Epidermal melanocyte (primary cell): ENCODE data around the genes FBXO24, PCOLCE and EPO.

DNA sequence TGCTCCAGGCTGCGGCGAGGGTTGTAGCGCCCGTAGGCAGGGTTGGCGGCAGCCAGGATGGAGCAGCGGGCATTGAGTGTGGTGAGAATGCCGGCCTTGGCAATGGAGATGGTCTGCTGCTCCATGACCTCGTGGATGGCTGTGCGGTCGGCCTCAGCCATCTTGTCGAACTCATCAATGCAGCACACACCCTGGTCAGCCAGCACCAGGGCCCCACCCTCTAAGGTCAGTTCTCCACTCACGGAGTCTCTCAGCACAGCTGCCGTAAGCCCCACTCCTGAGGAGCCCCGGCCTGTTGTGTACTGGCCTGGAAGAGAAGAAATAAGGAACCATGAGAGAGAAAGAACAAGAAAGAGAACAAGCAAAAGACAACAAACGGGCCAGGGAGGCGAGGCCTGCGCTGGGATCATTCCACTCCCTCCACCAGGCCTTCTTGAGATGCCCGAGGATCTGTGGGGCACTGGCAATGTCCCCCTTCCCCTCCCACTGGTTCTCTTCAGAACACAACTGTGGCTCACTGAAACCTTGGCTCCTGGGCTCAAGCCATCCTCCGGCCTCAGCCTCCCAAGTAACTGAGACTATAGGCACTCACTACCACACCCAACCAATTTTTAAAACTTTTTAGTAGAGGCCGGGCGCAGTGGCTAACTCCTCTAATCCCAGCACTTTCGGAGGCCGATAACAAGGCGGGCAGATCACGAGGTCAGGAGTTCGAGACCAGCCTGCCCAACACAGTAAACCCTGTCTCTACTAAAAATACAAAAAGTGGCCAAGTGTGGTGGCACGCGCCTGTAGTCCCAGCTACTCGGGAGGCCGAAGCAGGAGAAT is 5.1 kb downstream of the MCM7 start:
- RRBS, result no CpG with 5 or more reads among the region's 30 CpGs

DNA sequence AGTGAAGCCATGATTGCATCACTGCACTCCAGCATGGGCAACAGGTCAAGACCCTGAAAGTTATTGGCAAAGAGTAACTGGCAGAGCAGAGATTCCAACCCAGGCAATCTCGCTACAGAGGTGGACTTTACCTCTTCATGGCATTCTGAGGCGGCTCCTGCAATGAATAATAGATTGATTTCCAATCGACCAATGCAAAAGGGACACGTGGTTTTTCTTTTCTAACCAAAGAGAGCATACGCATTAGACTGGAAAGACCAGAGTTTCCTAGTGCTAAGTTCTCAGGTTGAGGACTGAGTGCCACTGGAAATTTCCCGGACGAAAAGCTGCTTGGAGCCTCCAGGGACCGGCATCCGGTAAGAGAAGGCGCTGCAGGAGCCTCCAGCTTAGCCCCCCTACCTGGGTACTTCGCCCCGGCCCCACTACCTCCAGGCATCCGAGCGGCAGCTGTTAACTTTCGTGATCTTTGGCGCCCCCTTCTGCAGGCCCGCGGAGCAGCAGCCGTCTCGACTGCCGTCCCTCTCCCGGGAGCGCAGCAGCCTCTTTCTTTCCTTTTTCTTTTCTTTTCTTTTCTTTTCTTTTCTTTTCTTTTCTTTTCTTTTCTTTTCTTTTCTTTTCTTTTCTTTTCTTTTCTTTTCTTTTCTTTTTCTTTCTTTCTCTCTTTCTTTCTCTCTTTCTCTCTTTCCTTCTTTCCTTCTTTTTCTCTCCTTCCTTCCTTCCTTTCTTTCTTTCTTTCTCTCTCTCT is 4.1 kb downstream of the MBLAC1 start:
- RRBS, result 6% methylated on average over 8 of the region's 23 CpGs

DNA sequence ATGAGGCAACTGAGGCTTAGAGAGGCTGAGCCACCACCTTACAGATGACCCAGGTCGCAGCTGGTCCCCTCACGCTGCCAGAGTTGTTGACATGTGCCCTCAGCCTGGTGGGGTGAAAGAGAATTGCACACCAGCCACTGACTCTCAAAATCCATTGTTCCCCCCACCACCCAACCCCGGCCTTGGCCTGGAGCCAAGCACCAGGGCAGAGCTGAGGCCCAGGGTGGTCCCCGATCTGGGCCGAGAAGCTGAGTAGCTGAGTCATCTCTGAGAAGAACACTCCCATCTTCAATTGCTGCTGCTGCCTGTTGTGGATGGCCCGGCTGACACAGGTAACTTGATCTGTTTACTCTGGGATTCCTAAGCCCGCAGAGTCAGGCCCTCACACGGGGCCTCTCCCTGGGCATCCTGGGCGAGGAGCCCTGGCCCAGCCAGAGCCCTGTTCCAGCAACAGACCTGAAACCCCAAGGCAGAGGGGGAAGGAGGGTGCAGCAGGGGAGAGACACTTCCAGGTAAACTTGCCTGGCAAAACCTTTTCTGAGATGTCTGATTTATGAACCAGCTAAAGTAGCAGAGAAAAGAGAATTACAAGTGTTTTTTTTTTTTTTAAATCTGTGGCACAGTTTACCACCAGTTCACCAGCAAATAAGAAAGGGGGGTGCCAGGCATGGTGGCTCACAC is 27.6 kb downstream of the PVRIG start:
- RRBS, result no CpG with 5 or more reads among the region's 9 CpGs

- RRBS, result no CpG with 5 or more reads among the region's 43 CpGs
Measured at GRCh38 chr7:100270363-100271542, 36.7 kb upstream of the SPDYE3 start.

DNA sequence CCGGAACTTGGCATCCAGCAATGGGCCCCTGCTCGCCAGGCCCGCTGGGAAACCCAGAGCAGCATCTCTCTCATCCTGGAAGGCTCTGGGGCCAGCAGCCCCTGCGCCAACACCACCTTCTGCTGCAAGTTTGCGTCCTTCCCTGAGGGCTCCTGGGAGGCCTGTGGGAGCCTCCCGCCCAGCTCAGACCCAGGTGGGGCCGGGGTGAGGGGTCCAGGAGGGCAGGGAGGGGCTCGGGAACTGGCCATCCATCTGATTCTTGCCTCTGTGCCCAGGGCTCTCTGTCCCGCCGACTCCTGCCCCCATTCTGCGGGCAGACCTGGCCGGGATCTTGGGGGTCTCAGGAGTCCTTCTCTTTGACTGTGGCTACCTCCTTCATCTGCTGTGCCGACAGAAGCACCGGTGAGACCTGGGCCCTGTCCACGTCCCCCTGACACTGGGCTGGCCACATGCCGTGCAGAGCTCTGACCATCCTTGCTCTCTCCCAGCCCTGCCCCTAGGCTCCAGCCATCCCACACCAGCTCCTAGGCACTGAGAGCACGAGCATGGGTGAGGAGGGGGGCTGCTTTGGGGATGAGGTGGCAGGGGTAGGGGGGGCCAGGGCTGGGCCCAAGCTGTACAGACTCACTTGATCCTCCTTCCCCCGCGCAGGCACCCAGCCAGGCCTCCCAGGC is 5.1 kb upstream of the PILRB start:
- RRBS, result no CpG with 5 or more reads among the region's 19 CpGs

DNA sequence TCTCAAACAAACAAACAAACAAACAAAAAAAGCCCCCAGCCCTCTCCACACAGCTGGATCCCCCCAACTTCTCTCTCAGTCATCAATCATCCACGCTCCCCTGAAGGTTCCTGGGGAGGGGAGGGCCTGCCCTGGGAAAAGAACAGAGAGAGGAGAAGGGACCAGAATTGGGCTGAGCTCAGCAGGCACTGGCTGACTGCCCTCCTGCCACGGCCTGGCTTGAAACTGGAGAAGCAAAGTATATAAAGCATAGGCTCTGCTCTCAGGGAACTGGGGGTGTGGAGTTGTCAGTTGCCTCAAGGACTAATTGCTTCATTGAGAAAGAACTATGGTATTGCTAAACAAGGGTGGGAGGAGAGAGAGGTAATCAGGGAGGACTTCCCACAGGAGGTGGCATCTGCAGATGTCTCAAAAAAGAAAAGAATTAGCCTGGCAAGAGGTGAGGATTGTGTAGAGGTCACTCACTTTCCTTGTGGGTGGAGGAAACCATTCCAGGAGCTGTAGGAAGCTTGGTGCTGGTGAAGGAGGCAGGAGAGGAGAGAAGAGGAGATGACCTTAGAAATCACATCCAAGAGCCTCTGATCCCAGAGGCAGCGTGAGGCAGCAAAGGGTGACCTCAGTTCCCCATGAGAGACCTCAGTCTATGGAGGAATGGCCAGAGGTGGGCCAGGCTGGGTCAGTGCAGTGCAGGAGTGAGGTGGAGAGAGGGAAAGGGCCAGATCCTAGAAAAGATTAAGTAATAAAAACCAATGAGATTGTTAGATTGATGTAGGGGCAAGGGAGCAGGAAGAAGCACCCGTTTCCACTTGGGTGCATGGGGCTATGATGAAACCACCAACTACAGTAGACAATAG is 2.3 kb downstream of the PILRB start:
- RRBS, result no CpG with 5 or more reads among the region's 4 CpGs

DNA sequence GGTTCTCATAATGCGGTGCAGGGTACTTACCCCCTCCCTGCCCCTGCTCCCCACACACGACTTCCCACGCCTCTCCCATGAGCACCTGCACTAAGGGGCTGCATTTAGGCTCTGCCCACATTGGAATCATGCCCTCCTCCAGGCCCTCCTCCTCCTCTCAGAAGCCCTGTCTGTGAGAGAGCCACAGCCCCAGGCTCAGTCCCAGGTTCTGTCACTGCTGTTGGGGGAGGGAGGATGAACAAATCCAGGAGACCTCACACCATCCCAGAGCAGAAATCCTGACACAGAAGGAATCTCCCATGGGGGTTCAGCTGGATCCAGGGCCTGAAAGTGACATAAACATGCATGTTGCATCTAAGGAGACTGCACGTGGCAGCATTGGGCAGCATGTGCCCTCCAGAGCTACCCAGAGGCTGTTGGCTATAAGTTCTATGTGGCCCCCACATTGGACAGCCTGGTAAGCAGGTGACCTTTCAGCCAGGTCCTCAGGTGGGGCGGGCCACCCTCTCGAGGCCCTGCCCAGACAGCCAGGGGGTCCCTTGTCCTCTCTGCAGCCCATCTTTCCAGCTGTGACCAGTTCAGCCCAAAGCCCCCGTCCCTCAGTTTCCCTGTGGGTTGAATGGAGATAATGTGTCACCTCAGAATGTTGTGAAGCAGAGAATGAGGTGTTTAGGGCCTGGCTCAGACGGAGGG is 1.6 kb upstream of the PILRA start:
- RRBS, result no CpG with 5 or more reads among the region's 8 CpGs

DNA sequence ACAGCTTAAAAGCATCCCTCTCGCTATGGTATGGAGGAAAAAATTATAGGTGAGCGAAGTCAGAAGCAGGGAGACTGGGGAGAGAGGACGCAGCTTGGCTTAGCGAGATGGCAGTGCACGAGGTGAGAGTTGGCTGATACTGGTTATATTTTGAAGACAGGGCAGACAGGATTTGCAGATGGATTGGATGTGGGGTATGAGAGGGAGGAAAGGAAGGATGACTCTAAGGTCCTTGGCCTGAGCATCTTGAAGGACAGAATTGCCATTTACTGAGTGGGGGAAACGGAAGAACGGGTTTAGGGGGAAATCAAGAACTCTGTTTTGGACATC is 10.6 kb downstream of the PILRA start:
- RRBS, result no CpG with 5 or more reads among the region's 7 CpGs

GRCh38 chr7:100437141-100437474 is 811 bp upstream of the PPP1R35 start:
- RRBS, result 91% methylated on average over 6 of the region's 15 CpGs

GRCh38 chr7:100469337-100469945 is 5.4 kb upstream of the SPACDR start:
- RRBS, result no CpG with 5 or more reads among the region's 10 CpGs

GRCh38 chr7:100565814-100566276 is 7.9 kb downstream of the SAP25 start:
- RRBS, result no CpG with 5 or more reads among the region's 8 CpGs

- RRBS, result 97% methylated on average over 4 of the region's 9 CpGs
Measured at GRCh38 chr7:100572557-100572892, 1.2 kb downstream of the SAP25 start.

GRCh38 chr7:100577746-100578338 is 4.1 kb upstream of the SAP25 start:
- RRBS, result 81% methylated on average over 3 of the region's 12 CpGs

DNA sequence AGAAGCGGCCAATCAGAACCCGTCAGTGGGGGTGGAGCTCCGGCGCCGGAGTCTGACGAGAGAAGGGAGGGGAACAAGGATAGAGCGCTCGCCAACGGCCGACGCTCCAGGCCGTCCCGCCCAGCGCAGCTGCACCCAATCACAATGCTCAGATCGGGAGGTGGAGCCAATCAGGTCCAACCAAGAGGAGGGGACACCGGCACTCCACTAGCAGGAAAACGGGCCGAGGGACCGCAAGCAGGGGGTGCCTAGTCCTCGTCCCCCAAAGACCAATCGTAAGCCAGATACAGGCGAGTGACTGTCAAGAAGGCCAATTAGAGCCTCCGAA is at the start of gene FBXO24:
TSS of gene FBXO24 (plus strand) at position 82 of the 328 bp plus-strand sequence.
- RRBS, result under 1% methylated on average over 2 of the region's 23 CpGs

DNA sequence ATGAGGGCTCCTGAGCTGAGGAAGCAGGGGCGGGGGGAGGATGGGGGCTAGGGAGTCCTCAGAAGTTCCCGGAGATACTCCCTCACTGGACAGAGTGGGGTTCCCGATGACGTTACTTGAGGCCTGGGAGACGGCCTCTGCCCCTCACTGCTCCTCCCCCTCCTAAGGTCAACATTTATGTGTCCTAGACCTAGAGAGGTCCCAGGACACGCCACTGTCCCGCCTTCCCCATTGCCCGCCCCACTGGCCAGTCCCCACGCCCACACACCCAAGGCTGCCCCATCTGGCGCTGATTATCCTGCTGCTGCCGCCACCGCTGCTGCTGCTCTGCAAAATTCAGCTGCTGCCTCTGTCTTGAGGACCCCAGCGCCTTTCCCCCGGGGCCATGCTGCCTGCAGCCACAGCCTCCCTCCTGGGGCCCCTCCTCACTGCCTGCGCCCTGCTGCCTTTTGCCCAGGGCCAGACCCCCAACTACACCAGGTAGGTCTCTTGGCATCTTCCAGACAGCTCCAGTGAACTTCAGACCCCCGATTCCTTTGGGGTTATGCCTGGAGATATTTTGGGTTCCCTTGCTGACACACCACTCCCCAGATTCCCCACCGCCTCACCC is at the start of gene PCOLCE:
TSS of gene PCOLCE (plus strand) at position 292 of the 610 bp plus-strand sequence.
- RRBS, result no CpG with 5 or more reads among the region's 17 CpGs

- RRBS, result 8% methylated on average over 7 of the region's 62 CpGs
Measured at GRCh38 chr7:100603608-100604670, 1.8 kb downstream of the PCOLCE start.

DNA sequence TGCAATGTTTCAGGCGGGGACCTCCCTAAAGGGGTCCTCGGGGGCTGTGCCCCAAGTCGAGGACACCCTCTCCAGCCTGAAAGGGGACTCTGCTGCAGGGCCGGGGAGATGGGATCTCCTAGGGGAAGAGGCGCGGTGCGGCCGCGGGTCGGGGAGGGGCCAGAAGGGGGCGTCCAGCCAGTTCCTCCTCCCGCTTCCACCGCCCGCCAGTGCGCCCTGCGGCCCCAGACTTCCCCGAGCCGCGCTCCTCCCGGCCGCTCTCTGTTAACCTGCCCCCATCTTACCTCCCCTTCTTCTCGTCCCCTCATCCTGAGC is 2.5 kb downstream of the PCOLCE start:
- RRBS, result 3% methylated on average over 2 of the region's 22 CpGs

- RRBS, result 83% methylated on average over 3 of the region's 39 CpGs
Measured at GRCh38 chr7:100678067-100678854, 4.7 kb downstream of the GNB2 start.

GRCh38 chr7:100686547-100686988 is 7.5 kb downstream of the GIGYF1 start:
- RRBS, result no CpG with 5 or more reads among the region's 24 CpGs

DNA sequence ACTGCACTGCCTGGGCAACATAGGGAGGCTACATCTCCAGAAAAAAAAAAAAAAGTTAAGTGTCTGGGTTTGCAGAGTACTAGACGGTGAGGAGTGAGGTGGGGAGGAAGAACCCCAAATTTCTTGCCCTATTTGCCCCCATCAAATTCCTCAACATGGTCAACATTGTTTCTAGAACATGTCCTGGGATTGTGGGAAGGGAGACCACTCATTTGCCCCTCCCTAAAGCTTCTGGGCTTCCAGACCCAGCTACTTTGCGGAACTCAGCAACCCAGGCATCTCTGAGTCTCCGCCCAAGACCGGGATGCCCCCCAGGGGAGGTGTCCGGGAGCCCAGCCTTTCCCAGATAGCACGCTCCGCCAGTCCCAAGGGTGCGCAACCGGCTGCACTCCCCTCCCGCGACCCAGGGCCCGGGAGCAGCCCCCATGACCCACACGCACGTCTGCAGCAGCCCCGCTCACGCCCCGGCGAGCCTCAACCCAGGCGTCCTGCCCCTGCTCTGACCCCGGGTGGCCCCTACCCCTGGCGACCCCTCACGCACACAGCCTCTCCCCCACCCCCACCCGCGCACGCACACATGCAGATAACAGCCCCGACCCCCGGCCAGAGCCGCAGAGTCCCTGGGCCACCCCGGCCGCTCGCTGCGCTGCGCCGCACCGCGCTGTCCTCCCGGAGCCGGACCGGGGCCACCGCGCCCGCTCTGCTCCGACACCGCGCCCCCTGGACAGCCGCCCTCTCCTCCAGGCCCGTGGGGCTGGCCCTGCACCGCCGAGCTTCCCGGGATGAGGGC is at the start of gene EPO:
TSS of gene EPO (plus strand) at position 337 of the 790 bp plus-strand sequence.
- RRBS, result 4% methylated on average over 40 of the region's 50 CpGs